Peyer's patch (tissue), 4 donors: ENCODE measurements around the gene INVS.

DNA sequence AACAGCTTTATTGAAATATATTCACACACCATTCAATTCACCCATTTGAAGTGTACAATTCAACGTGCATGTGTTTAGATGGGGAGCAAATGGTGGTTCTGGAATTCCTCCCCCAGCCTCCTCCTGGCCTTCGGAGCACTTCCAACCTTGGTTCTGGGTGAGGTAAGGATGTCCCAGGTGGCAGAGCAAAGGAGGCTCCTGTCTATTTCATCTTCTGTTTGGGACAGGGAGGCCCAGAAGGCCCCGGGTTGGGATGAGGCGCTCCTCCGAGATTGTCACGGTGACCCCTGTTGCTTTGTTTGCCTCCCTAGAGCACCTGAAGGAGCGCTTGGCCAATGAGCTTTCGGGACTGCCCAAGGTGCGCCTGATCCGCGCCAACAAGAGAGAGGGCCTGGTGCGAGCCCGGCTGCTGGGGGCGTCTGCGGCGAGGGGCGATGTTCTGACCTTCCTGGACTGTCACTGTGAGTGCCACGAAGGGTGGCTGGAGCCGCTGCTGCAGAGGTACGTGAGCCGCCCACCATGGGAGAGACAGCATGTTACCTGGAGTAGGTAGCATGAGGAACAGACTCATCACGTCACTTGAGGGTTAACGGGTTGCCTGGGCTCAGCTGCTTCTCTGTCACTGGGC is 19.1 kb downstream of the GALNT12 start:
- PRO-cap = no peak
- RAMPAGE, long total RNA, 4 experiments = no peak in any of the 4 experiments

GRCh38 chr9:98867602-98868088 is 60.2 kb downstream of the GALNT12 start:
- PRO-cap = no peak
- RAMPAGE, long total RNA, 4 experiments = no peak in any of the 4 experiments

DNA sequence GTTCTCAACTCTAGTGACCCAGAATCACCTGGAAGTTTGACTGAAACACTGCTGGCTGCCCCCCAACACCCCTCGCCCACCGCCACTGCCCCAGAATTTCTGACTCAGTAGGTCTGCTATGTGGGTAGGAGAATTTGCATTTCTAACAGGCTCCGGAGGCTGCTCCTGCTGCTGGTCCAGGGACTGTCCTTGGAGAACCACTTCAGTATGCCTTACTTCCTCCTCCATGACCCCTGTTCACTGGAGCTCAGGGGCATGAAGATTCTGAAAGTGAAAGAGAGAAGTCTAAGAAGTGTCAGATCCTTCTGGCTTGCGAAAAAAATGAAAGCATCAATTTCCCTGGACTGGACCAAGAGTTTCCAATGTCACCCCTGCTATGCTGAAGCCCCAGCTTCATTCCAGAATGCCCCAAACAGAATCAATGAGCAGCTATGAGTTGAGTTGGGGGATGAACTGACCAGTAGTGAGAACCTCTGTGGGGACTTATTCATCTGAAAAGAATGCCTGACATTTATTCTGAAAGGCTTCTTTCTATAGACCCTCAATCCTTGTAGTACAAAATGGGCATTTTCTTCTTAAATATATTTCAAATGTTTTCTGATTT is 20.8 kb upstream of the COL15A1 start:
- PRO-cap = no peak
- RAMPAGE, long total RNA, 4 experiments = no peak in any of the 4 experiments

GRCh38 chr9:98925077-98925770 is 18.5 kb upstream of the COL15A1 start:
- PRO-cap = no peak
- RAMPAGE, long total RNA, 4 experiments = no peak in any of the 4 experiments

DNA sequence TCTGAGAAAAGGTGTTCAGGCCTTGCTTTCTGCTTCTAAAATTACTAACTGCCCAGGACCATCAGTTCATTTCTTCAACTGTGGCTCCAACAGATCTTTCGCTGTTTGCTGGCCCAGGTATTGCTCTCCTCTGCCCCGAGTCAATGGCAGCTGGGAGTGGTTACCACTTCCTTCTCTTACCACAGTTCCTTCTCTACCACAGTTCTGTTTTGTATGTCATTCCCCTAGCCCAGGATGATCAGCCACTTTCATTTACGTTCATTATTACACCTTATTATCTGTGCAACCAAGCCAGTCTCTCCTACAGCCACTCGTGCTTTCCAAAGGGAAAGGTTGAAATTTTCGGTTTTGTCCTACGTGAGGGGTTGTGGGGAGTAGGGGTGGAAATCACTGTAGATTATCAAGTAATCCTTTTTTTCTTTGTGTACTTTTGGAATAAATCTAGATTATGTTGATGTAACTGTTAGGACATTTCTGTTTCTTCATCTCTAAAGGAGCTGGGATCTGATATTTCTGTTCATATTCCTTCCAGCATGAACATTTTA is 14.2 kb downstream of the TGFBR1 start:
- PRO-cap = unidirectional peak, minus-strand start at position 145 of the sequence
- RAMPAGE, long total RNA, 4 experiments = no peak in any of the 4 experiments

DNA sequence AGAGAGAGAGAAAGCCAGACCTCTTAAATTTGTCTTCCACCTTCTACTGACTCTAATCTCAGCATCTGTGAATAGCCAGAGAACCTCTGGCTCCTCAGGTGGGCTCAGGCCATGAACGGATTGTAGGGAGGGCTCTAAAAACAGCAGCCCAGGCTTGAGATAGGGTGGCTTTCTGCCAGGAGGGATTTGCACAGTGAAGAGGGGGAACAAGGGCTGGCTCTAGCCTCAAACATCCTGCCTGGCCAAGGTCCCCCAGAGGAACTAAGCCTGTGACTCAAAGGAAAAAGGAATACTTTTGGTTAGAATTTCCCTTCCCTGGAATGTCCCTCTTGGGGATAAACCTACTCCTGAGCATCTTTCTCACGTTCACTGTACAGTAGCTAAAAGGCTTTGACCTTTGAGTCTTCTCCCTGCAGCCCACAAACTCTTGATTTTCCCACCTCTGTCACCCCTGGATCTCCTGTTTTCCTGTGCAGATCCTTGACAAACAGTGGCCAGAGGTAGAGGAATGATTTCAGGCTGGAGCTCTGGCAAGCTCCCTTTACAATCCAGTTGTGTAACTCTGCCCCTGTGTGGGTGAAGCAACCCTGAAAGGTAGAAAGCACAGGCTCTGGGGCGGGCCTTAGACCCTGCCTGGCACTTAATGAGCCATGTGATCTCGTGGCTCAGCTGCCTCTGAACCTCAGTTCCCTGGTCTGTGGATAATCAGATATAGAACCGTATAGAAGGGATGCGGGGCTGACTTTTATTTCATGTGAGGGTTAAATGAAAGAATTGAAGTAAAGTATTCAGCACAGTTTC is 17.4 kb downstream of the SEC61B start:
- PRO-cap = no peak
- RAMPAGE, long total RNA, 4 experiments = no peak in any of the 4 experiments

- PRO-cap = no peak
- RAMPAGE, long total RNA, 4 experiments = no peak in any of the 4 experiments
These were observed 276.5 kb downstream of the SEC61B start for GRCh38 chr9:99498621-99498962.

- PRO-cap = no peak
- RAMPAGE, long total RNA, 4 experiments = no peak in any of the 4 experiments
These were observed 94.7 kb downstream of the ERP44 start for GRCh38 chr9:100003938-100004591.

- PRO-cap = bidirectional peak, plus-strand start at chr9:100099259, minus-strand start at chr9:100099000
- RAMPAGE, long total RNA, 4 experiments = start-site peak on the plus strand in 3 of 4 experiments, at chr9:100099234-100099307 at its widest, 85 to 183 reads per replicate
These were observed at the start of gene INVS for GRCh38 chr9:100099053-100100125. Gene INVS (plus strand): TSS chr9:100099243.

GRCh38 chr9:100145892-100146278 is 46.8 kb downstream of the INVS start:
- PRO-cap = no peak
- RAMPAGE, long total RNA, 4 experiments = no peak in any of the 4 experiments

- PRO-cap = no peak
- RAMPAGE, long total RNA, 4 experiments = no peak in any of the 4 experiments
These were observed 1.2 kb upstream of the MSANTD3 start for GRCh38 chr9:100425623-100426234.

- PRO-cap = no peak
- RAMPAGE, long total RNA, 4 experiments = no peak in any of the 4 experiments
These were observed 43.3 kb downstream of the TMEFF1 start for GRCh38 chr9:100516129-100516676.

DNA sequence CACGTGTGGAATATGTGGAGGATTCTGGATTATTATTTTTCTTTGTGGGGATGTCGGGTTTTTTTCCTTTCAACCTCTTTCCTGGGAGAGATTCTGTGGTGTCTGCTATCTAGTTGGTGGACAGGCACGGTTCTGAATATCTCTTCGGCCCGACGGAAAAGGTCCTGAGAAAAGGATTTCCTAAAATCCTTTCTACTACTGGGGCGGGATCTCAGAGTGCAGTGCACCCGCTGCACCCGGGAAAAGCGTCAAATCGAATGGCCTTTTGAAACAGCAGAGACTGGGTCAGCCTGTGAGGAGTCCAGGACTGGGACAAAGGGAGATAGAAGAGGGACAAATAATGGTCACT is 1.4 kb downstream of the PLPPR1 start:
- PRO-cap = no peak
- RAMPAGE, long total RNA, 4 experiments = no peak in any of the 4 experiments

DNA sequence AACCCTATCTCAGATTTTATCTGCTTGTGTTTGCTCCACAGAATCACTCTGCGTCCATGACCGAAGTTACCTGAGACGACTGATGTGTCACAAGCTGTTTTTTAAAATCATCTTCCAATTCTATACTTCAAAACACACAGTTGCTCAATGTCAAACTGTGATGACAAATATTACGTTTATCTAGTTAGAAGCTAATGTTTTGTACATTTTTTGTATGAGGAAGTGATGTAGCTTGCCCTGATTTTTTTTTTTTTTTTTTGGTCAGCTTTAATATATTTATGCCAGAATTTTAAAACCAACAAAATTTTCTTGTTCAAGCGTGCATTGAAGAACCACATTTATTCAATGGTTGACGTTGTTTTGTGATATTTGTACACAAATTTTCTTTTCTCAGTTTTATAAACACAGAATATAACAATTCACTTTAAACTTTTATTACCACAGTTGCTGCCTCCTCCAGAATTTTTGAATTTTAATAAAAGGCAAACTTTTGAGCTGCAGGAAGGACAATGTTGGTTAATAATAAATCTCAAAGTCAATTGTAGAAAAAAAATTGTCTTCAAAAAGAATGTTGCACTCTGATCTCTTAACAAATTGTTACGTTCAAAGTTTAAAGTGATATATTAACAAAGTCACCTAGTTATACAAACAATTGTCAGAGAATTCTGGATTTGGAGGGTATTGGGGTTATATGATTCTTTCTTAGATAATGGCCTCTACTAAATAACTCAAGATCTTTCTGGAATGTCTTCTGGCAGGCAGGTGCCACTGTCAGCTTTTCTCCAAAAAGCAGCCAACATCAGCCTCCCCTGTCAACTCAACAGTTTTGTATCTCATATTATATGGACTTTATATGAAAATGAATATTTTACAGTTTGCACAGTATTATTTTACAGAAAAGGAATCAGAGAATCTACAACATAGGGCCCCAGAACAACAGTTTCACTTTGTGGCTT is 60.5 kb downstream of the BAAT start:
- PRO-cap = no peak
- RAMPAGE, long total RNA, 4 experiments = no peak in any of the 4 experiments

DNA sequence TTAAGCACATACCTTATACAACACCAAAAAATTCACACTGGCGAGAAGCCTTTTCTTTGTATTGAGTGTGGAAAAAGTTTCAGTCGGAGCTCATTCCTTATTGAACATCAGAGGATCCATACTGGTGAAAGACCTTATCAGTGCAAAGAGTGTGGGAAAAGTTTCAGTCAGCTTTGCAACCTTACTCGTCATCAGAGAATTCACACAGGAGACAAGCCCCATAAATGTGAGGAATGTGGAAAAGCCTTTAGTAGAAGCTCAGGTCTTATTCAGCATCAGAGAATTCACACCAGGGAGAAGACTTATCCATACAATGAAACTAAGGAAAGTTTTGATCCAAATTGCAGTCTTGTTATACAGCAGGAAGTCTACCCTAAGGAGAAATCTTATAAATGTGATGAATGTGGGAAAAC is 10.1 kb downstream of the ZNF189 start:
- PRO-cap = no peak
- RAMPAGE, long total RNA, 4 experiments = no peak in any of the 4 experiments

DNA sequence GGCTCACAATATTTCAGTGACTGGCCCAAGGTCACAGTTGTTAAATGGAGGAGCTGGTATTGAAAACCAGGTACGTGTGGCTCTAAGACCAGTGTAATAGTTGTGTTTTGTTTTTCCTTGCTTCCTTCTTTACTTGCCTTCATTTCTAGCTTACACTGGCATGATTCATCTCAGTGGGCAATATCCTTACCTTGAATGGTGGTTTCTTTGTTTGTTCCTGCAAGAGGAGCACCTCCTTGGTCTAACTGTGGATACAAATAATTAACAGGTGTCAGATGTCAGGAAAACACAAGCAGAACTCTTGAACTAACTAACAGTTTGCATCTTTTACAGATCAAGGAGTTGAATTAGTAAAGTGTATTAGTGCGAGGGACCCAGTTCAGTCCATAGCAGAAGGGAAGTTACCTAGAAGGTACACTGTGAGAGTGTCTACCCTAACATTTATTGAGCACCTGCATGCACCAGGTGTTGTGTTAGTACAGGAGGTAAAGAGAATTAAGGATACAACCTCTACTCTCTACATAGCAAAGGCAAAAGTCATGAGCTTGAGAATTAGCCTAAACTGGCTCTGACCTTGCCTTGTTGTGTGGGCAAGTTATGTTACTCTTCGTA is 7.2 kb downstream of the ALDOB start:
- PRO-cap = no peak
- RAMPAGE, long total RNA, 4 experiments = start-site peak on the minus strand in 2 of 4 experiments, centred at position 220 of the sequence, 473 to 556 reads per replicate

- PRO-cap = bidirectional peak, plus-strand start at chr9:101480675, minus-strand start at chr9:101480497
- RAMPAGE, long total RNA, 4 experiments = no peak in any of the 4 experiments
These were observed 6.6 kb downstream of the PGAP4 start for GRCh38 chr9:101480351-101480859.

- PRO-cap = bidirectional peak, plus-strand start at chr9:101486152, minus-strand start at chr9:101486016; bidirectional peak, plus-strand start at chr9:101486411, minus-strand start at chr9:101486341; bidirectional peak, plus-strand start at chr9:101487046, minus-strand start at chr9:101486788
- RAMPAGE, long total RNA, 4 experiments = no peak in any of the 4 experiments
These were observed 797 bp downstream of the PGAP4 start for GRCh38 chr9:101485792-101486959.

DNA sequence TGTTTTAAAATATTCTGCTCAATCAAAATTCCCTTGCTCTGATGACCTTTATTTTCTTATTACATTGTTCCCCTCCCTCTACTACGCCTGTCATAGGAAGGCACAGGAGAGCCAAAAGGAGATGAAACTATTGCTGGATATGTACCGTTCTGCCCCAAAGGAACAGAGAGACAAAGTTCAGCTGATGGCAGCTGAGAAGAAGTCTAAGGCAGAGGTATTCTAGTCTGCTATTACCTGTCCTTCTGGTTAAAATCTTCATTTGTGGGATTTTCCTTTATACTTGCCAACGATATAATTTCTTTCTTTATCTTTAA is 20.2 kb downstream of the RNF20 start:
- PRO-cap = no peak
- RAMPAGE, long total RNA, 4 experiments = start-site peak on the plus strand in 1 of 4 experiments, centred at position 148 of the sequence, 18 reads per replicate

DNA sequence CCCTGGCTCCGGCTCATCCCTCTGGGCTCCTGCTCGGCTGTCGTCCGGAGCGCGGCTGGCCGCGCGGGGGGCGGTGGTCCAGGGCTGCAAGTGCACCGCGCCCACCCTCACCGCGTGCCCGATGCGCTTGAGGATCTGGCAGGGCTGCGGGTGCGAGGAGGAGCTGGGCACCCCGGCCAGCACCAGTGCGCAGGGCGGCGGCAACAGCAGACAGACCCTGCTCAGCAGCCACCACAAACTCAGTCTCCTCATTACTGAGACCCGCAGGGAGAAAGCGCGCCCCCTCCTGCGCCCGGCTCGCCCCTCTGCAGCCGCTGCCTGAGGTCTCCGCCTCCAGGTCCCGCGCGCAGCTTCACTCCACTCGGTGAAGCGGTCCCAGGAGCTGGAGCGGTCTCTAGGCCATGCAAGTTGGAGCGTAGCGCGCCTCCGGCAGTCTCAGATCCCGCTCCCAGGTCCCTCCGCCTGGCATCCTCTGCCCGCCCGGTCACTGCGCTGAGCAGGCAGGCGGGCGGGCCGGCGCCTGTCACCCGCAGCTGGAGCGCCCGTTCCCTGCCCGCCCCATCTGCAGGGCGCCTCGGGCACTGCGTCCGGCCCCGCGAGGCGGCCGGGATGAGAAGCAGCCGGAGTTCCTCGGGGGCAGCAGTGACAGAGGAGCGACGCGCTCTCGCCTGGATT is 582 bp downstream of the GRIN3A start:
- PRO-cap = unidirectional peak, minus-strand start at position 208 of the sequence
- RAMPAGE, long total RNA, 4 experiments = no peak in any of the 4 experiments